Vermiform appendix (tissue), 1 donor: ENCODE measurements around a stretch of chr6.

- PRO-cap = no peak
These were observed 1.2 kb downstream of the CDK19 start for GRCh38 chr6:110814161-110814280.

DNA sequence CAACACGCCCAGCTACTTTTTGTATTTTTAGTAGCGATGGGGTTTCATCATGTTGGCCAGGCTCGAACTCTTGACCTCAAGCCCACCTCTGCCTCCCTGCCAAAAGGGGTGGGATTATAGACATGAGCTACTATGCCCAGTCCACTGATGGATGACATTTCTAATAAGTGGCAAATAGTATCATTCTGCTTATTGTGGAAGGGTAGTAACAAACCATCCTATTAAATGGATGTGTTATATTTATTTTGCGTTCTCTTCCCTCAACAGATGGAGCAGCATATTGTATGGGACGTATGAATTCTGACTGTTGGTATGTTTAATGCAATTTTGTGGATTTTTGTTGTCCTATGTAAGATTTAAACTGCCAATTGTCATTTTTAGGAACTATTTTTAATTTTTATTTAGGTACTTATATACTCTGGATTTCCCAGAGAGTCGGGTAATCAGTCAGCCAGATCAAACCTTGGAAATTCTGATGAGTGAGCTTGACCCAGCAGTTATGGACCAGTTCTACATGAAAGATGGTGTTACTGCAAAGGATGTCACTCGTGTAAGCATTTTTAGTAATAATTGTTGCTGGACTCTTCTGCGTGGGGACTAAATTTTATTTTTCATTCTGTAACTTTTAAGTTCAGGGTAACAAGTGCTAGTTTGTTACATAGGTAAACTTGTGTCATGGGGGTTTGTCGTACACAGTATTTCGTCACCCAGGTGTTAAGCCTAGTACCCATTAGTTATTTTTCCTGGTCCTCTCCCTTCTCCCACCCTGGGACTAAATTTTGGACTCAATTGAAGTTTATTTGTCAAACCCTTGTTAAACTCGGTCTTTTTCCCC is 17.5 kb downstream of the AMD1 start:
- PRO-cap = no peak

GRCh38 chr6:111255621-111256165 is 3.4 kb upstream of the MFSD4B start:
- PRO-cap = no peak

DNA sequence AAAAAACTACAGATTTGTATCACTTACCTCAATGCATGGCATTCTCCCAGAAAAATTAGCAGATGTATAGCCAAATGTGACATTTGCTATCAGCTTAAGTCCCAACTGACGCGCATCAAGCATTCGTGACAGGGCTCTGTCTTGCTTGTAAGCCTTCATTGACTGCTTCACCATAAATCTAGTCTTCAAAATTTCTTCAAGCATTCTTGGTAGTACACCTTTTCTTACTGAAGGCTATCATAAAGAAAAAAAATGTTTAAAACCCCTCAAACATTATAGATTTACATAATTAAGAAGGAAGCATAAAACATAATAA is 70.3 kb downstream of the MFSD4B start:
- PRO-cap = no peak

GRCh38 chr6:111346013-111346433 is 86.9 kb downstream of the MFSD4B start:
- PRO-cap = no peak

DNA sequence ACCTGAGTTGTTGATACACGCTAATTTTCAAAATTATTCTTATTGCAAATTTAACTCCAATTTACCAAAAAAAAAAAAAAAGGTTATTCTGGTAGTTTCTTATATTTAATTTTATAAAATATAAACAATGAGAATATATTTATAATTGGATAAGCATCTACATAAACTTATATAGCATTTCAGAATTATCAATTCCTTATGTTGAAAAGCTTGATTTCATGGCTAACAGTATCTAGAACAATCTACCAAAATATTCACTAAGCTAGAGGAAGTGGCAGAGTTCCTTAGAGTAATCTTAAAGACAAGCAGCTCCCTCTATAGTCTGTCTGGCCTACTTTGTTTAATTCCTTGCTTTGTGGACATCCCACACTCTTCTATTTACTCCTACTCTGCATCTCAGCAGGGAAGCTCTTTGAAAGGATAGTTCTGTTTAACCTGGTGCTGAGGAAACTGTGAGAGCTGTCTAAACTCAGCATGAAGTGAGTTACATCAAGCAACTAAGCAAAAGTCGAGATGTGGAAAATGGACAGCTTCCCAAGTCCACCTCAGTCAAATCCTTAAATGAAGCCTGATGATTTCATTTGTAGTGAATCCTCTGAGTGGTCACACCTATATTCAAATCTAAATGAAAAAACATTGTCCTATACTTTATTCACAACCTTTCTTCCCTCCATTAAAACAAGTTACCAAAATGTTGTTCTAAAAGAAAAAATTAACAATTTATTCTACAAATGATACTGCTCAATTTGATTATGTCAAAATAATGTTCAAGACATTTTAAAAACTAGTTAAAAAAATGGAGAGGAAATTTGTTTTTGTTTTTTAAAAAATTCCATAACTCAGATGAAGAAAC is 4.2 kb downstream of the REV3L start:
- PRO-cap = no peak

- PRO-cap = bidirectional peak, plus-strand start at chr6:111483390, minus-strand start at chr6:111483432; bidirectional peak, plus-strand start at chr6:111483902, minus-strand start at chr6:111483711
These were observed 456 bp upstream of the REV3L start for GRCh38 chr6:111483349-111483998.

GRCh38 chr6:111623356-111623895 is 17.7 kb upstream of the TRAF3IP2 start:
- PRO-cap = no peak

DNA sequence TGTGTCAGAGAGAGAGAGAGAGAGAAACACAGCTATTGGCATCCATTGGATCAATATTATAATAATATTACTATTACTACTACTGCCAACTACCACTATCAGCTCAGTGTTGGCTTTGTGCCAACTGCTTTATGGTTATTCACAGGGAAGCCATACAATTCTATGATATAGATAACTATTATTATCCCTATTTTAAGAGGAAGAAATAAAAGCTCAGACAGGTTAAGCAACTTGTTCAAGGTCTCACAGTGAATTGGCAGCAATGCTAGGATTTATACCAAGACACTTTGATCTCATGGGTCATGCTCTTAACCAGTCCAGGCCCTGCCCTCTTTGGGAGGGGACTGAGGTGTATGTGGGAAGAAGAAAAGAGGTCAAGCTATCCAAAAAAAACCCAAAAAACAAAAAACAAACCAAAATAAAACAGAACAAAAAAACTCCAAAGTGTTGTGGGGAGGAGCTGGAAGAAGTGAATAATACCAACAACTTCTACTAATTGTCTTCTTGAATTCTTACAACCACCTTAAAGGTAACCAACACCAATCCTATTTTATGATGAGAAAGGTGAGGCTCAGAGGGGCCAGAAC is 82.1 kb upstream of the TRAF3IP2 start:
- PRO-cap = no peak

DNA sequence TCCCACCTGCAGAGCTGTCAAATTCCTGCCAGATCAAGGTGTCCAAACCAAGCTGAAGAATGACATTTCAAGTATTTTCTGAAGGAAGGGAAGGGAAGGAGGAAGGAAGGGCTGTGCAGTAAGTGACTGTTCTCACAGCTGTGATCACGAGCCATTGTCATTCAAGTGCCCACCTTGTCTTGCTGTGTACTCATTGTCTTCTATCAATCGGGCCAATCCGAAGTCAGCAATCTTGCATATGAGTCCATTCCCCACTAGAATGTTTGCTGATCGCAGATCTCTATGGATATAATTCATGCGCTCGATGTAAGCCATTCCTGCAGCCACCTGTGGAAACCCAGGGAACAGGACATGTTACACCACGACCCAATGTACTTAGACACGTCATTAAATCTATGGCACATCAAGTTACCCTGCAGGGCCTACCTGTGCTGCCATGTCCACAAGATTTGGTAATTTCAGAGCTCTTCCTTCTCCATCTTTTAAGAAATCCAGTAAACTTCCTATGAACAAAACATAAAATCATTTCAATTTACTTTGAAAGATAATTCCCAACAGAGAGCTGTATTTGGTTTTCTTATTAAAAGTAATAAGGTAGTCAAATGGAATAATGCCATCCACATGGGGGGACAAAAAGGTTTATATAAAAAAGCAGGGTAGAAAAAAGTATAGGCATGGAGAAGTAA is 88.7 kb upstream of the TRAF3IP2 start:
- PRO-cap = no peak

DNA sequence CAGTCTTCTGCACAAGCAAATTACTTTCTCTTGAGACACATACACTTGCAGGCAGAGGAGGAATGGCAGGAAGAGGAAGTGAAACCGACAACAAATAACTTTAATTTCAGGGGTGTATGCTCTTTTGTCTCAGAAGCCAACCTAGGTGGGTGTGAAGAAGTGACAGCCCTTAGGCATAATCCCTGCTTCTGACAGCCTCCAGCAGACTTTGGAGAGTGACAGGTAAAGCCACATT is 118.8 kb upstream of the TRAF3IP2 start:
- PRO-cap = no peak

DNA sequence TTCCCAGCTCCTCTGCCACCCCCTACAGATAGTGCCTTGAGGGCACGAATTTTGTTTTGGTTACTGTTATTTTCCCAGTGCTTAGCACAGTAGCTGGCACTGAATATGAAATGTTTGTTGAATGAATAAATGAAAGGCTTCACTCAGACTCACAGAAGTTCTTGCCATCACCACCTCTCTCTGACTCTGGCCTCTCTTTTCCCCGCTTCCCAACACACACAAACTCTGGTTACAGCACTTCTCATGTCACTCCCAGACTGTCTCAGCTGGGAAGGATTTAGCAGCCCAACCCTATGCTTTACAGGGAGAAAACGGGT is 88.0 kb downstream of the FYN start:
- PRO-cap = no peak

DNA sequence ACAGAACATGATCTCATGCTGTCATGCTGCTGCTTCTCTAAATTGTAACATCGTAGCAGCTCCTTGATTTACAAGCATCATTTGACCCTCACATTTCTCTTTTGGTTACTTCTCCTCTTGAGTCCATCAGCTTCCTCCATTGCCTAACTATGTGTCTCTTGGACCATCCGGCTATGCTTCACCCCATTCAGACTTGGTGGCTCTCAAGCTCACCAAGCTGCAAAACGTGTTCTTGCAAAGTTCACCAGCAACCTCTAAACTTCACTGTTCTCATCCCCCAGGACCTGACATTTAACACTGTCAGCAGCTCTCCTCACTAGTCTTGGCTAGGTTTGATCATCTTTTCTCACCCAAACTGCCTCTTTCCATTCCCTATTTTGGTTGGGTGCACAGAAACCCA is 54.5 kb downstream of the FYN start:
- PRO-cap = no peak

GRCh38 chr6:111855540-111856261 is 17.6 kb downstream of the FYN start:
- PRO-cap = no peak

- PRO-cap = no peak
These were observed 14.0 kb downstream of the FYN start for GRCh38 chr6:111859211-111859661.

GRCh38 chr6:112131414-112131988 is 44.1 kb downstream of the FAM229B start:
- PRO-cap = no peak

DNA sequence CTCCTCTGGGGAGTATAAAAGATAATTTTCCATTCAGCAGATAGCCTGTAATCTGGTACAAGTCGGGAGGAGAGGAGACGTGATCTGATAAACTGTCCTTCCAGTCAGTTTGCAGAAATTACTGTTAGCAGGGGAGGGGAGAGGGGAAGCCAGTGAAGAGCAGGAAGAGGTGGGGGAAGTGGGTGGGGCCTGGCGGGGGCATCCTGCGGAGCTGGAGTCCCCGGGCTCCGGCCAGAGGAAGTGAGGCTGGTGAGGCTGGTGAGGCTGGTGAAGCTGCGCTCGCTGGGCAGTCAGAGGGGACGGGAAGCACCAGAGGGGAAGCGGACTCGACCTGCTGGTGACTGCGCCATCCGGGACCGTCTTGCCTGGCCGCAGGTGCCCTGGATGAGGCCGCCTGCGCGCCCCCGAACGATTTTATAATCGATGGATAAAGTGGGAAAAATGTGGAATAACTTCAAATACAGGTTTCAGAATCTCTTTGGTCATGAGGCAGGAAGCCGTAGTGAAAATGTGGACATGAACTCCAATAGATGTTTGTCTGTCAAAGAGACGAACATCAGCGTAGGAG is 635.3 kb upstream of the MARCKS start:
- PRO-cap = no peak

GRCh38 chr6:113651068-113651580 is 206.0 kb upstream of the MARCKS start:
- PRO-cap = no peak

DNA sequence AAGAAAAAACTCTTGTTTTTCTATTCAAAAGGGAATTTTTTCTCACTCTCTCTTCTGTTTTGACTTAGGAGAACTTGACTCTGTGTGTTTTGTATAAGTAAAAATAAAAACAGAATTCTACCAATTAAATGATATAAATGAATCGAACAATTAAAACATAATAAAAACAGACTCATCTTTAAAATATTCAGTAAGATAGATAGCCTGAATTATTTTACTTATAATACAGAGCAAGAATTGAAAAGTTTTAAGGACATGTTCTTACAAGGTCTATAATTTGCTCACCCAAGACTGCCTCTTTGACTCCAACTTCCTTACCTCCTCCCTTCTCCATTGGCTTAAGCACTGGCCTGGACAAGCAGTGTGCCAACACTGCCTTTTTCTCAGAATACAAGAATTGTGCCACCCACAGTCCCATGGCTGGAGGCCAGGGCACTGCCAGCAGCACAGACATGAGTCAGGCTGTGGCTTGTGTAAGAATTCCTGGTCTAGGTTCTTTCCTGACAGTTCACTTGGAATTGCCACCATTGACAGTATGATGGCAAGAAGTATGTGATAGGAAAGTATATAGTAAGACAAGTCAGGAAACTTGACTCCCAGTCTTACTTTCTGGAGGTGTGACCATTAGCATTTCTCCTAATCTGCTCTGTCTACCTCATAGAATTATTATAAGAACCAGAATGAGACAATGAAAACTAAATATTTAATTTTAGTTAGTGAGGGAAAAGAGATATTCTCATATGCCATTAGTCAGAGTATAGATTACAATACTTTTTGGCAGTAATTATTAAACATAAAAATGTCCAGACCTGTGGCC is 202.8 kb upstream of the MARCKS start:
- PRO-cap = no peak

DNA sequence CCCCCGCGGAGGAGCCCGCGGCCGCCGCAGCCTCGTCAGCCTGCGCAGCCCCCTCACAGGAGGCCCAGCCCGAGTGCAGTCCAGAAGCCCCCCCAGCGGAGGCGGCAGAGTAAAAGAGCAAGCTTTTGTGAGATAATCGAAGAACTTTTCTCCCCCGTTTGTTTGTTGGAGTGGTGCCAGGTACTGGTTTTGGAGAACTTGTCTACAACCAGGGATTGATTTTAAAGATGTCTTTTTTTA is 3.2 kb downstream of the MARCKS start:
- PRO-cap = no peak